M059J (cell line): ENCODE measurements around a stretch of chr22.

DNA sequence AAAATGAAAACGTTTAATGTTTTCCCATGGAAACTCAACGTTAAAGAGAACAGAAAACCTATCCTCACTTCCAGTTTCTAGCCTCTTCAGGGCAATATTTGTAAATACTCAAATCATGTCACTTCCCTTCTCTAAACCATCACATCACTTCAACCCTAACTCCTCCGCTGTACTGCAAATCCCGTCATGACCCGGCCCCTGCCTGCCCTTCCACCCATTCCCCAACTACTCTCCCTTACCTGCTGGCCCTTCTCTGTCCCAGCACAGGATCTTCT is 74.8 kb upstream of the ARFGAP3 start:
- RAMPAGE, long total RNA = no peak

GRCh38 chr22:42967876-42968381 is 47.0 kb downstream of the PACSIN2 start:
- RAMPAGE, long total RNA = no peak

DNA sequence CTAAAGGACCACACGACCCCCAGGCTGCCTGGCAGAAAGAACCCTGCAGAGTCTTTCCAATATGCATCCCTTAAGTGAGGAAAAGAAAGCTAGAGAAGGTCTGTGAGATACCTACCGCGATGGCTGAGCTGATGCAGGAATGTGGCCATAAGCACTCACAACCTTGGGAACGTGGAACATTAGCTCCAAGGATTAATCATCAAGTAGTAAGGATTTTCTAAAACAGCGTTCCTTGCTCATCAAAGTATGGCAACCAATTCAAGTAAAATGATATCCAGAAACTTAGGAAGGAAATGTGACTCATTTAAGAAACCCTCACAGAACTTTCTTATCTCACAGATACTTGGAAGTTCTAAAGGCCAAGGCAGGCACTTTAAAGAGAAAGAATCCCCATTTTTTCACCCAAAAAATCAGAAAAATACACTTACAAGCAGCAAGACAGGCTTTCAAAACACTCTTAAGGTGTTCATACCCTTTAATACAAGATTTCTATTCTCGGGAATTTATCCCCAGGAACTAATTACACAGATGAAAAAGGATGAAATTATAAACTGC is 12.7 kb downstream of the PACSIN2 start:
- RAMPAGE, long total RNA = no peak

- RAMPAGE, long total RNA = no peak
Measured at GRCh38 chr22:43013229-43013666, 1.7 kb downstream of the PACSIN2 start.

DNA sequence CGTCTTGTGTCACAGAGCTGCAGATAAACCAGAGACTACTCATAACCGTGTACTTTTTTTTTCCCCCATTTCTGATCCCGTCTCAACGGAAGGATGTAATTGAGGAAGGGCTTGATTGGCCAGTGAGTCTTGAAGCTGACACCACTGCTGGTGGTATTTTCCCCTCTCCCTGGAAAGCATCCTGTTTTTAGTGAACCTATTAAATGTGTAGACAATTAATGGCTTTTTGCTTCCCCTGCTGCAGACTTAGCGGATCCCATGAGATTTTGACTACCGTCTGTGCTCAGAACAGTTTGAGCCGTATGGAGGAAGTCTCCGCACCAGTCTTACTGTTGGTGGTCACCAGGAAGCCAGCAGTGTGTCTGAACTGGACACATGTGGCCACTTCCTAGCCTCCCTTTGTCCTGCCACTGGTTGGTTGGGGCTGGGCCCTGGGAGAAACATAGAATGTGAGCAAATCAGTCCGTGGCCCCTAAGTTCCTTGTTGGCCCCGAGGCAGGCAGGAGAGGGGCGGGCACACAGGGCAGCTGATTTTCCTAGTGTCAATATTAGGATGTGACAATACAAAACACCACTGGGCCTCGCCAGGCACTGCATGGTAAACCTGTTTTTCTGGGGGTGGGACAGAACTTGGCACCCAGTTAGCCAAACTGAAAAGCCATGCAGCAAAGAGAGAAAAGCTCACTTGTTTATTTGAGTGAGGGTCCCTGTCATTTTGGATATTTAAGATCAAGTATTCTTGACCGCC is 3.2 kb downstream of the BIK start:
- RAMPAGE, long total RNA = no peak

- RAMPAGE, long total RNA = no peak
Measured at GRCh38 chr22:43257846-43258431, 71.0 kb upstream of the TTLL12 start.

DNA sequence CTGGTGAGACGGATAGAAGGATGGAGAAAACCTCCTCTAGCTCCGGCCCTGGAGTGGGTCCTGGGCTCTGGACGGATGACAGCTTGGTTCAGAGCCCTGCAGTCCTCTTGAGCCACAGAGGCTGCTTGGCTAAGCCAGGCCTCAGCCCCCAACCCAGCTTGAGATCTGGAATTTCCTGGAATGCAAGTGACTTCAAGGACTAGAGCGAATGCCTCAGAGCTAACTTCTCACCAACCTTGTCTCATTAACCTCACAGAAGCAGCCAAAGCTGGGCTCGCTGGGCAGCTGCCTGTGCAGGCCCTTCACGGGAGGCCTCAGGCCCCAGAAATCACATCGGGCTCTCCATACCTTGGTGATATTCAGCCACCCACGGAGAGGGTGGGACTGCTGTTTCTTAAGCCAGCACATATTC is 73.4 kb upstream of the TTLL12 start:
- RAMPAGE, long total RNA = no peak

- RAMPAGE, long total RNA = no peak
Measured at GRCh38 chr22:43272177-43272739, 70.9 kb downstream of the SCUBE1 start.

DNA sequence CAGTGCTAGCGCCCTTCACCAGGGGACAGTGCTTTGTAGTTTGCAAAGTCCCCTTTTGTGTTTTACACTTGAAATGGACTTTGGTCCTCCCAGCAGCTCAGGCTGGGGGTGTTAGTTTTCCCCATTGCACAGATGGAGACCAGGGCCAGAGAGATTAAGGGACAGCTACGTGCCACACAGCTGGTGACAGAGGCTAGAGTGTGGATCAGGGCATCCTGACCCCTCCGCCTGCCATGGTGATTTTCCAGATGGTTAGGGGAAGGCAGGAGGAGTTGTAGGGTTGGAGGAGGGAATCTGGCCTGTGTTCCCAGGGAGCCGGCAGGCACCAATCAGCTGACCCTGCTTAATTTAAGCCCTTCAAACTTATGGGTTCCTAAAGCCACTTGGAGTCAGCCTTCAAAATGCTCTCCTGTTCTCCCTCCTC is 22.5 kb upstream of the MPPED1 start:
- RAMPAGE, long total RNA = no peak

GRCh38 chr22:43921476-43921951 is 2.1 kb upstream of the PNPLA3 start:
- RAMPAGE, long total RNA = no peak

DNA sequence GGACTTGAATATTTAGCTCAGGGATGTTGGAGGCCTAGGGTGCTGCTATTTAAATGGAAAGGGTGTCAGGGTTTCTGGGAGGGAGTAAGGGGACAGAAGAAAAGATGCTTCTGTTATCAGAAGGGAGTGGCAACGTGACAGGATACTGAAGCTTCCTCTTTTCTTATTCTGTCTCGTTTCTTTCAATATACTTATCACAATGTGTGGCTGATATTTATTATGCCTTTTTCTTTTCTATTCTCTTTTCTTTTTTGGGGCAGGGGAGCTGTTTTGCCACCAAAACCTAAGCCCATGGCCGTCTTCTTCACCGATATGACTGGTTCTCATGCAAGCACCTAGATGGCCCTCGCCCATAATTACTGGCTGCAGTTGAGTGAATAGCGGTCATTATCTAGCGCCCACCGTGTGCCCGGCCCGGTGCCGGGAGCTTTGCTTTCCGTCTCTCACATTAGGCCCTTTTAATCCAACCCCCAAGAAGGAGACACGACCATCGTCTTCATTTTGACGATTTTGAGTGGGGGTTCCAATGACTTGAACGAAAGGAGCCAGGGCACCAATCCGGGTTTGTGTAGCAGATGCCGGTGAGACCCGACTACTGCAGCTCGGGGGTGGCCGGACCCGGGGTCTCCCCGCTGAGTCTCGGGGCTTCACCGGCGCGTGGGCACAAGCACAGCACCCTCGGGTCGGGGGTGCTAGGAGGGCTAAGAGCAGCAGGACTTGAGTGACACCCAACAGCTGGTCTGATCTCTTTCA is 622 bp upstream of the SAMM50 start:
- RAMPAGE, long total RNA = no peak

DNA sequence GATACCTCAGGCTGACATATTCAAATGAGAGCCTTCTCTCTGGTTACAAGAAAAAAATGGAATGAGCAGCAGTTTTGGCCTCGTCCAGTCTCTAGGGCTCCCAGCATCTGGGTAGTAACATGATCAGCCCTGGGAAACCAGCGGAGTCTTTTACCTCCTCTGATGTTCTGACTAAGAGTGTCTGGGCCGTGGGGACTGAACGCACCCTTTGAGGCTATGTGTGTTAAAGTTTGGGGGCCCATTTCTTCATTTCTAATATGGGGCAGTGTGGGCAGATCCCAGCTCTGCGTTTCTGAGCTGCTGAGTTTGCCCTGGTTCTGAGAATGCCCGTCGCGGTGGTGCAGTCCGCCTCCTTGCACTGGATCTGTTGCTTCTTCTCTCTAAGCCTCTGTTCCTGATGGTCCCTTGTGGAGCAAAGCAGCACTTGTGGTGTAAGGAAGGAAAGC is 8.1 kb downstream of the PARVB start:
- RAMPAGE, long total RNA = no peak

DNA sequence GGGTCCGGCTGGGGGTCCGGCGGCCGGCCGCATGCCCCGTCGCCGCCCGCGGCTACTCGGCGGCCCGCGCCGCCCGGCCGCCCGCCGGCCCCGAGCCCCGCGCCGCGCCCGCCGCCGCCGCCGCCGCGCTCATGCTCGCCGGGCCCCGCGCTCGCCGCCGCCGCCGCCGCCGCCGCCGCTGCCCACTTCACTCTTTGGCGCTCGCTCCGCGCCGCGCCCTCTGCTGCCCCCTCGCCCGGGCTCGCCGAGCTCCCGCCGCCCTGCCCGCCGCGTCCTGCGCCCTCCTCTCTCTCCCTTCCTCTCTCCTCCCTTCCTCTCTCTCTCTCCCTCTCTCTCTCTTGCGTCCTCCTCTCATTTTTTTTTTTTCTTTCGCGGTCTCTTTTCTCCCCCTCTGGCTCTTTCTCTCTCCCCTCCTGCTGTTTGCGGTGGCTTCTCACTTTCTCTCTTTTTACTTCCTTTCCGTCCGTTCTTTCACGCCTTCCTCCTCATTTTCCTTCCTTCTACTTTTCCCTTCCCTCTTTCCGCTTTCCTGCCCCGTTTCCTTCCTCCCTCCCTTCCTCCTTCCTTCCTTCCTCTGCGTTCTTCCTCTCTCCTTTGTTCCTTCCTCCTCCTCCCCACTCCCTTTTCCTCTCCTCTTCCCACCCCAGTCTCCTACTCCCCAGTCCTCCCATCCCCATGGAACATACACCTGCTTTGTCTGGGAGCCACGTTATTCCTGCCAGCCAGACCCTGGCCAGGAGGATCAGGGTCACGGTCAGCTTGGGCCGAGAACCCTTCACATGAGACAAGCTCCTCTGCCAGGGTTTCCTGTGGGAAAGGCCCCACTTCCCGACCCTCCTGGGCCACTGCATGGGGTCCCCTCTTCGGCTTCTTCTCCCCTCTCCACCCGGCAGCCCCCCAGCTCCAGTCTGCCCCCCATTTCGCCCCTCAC is 19.3 kb upstream of the SHISAL1 start:
- RAMPAGE, long total RNA = no peak

- RAMPAGE, long total RNA = no peak
Measured at GRCh38 chr22:44609359-44609563, 92.7 kb upstream of the PRR5 start.

DNA sequence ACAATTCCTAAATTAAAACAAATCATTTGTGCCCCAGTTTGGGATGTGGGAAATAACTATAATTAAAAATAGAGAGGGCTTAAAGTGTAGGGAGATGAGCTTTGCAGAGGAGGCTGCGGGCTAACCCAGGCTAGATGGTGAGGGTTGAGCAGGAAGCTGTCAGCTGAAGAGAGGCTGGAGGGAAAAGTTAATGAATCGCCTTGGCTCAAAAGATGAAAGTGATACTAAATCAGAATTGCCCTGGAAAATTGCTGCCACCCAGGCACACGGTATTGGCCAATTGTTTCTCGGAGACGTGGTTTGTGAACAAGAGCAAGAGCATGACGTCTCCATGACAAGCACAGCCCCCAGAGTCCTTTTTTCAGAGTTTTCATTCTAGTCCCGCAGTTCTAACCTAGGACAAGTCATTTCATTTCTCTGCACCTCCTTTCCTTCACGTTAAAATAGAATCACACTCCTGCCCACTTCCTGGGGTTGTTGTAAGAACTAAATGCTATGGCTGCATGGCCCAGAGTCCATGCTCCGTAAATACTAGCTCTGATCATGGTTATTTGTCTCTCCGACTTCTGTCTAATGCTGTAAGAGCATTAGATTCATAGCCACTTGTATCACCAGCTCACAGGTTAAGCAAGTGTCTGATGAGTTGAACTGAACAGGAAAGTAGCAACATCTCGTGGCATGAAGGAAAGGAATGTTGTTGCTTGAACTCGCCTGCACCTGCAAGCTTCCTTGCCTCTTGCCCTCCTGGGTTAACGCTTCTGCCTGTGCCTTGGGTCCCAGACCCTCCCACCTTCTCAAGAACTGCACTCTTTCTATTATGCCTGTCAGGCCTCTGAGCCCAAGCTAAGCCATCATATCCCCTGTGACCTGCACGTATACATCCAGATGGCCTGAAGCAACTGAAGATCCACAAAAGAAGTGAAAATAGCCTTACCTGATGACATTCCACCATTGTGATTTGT is 33.8 kb upstream of the NUP50 start:
- RAMPAGE, long total RNA = no peak

- RAMPAGE, long total RNA = no peak
Measured at GRCh38 chr22:45201940-45203157, 38.3 kb downstream of the KIAA0930 start.

GRCh38 chr22:45203761-45204133 is 36.9 kb downstream of the KIAA0930 start:
- RAMPAGE, long total RNA = no peak

- RAMPAGE, long total RNA = no peak
Measured at GRCh38 chr22:45216398-45216996, 24.2 kb downstream of the KIAA0930 start.

DNA sequence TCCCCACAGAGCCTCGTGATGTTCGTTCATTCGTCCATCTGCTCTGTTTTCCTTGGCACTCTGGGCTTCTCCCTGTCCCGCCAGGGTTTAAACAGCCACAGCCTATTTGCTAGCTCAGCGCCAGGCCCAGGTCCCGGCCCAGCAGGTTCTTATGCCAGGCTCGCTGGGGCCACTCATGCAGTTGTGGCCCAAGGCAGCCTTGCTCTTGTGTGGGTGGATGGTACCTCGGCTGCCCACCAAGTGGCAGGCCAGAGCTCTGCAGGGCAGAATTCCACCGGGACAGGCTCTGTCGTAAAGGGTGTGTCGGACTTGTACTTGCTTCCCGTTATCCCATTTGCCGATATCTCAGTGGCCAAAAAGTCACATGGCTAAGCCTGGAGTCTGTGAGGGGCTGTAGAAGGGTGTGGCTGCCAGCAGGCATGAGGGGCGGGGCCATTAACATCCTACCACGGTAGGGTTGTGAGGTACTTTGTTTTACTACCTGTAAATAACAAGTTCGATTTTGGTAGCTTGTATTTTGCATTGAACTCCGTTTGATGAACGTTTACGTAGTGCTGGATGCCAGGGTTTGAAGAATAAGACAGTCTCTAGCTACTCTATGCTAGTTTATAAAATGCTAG is 7.9 kb downstream of the FAM118A start:
- RAMPAGE, long total RNA = no peak

- RAMPAGE, long total RNA = no peak
Measured at GRCh38 chr22:45423937-45424664, 10.6 kb downstream of the RIBC2 start.